Bronchial lymph node (tissue), 1 donor: ENCODE results near the genes RYR2, ZP4, BECN2 and SDCCAG8.

- PRO-cap: no peak
Observed at GRCh38 chr1:236843746-236844302, 48.7 kb downstream of the MTR start.

GRCh38 chr1:236890452-236891436 is 95.7 kb downstream of the MTR start:
- PRO-cap: no peak

GRCh38 chr1:236900584-236901505 is 103.4 kb downstream of the MT1HL1 start:
- PRO-cap: no peak

DNA sequence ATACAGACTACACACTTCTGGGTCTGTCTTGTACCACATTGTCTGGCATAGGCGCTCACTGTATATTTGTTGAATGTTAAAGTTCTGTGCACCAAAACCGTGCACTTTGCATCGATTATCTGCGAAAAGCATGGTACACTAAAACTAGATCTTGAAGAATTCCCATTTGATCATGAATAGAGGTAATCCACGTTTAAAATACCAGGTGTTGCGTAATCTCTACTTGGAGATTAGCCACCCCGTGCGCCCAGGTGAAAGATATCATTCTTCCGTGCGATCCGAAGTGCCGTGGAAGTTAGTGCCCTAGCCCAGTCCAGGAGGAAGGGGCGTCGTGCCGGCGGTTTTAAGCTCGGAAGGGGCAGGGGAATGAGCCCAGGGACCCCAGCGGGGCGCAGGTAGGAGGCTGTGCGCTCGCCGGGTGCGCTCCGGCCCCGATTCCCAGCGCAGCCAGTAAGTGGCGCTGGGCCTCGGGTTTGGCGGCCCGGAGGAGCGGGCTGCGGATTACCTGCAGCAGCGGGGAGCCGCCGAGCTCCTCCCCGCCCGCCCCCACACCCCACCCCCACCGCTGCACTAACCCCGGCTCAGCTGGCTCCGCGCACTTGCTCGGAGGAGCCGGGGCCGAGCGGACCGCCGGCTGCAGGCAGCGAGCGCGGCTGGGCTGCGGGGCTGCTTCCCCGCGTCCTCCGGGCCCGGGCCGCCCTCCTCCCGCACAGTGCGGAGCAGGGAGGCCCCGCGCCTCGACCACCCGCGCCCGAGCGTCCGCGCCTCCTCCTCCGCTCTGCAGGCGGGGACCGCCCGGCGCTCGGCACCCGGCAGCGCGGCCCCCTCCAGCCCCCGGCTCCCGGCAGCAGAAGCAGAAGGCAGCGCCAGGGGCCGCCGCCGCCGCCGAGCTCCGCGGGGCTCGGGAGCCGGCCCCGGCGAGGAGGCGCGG is at the start of gene RYR2:
TSS of gene RYR2 (plus strand) at position 598 of the 931 bp plus-strand sequence.
- PRO-cap: unidirectional peak, plus-strand start at position 598 of the sequence; unidirectional peak, minus-strand start at position 779 of the sequence

DNA sequence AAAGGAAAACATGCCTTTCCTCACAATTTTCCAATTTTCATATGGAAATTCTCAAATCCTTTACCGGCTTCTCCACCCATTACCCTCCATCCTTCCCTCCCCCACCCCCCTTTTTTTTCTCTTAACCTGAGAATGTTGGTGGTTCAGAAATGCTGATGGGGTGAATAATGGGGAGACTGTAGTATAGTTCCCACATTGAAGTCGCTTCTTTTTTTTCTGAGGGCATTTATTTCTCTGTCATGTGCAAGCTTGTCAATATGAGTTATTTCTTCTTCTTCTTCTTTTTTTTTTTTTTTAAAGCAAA is 2.6 kb downstream of the RYR2 start:
- PRO-cap: no peak

- PRO-cap: no peak
Observed at GRCh38 chr1:237890834-237891180, at the start of gene ZP4. Gene ZP4, minus strand, starts transcription at chr1:237890922.

DNA sequence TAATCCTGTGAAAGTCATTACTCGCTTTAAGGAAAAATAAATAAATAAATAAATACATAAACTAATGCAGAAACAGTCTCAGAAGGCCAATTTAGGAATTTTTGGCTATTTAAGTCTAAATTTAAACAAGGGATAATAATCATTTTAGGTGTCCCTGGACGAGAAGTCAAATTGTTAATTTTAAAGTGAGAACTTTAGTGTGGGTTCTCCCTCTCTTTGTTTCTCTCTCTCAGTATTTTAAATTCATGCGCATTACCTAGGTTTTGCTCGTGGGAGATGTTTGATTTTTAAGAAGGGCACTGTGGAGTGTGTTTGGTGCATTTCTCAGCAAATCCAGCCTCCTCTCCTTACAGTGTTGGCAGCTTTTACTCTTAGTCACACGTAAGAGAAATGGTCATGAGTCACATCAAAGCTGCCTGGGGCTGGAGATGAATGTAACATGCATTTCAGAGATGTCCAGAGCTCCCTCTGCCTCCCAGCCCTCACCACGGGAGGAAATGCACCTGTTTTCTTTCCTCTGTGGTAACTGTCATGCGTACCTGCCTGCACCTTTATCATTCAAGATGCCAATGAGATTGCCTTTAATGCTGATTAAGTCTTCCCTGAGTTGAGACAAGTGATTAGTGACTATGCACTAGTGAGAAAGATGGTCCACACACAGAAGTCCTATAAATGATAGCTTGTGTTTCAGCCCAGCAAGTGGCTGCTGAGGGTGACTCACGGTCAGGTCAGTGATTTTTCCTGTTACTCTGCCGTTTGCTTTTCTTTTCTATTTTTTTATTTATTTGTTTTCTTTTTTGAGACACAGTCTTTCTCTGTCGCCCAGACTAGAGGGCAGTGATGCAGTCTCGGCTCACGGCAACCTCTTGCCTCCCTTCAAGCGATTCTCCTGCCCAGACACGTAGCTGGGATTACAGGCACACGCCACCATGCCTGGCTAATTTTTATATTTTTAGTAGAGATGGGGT is 277.4 kb upstream of the FMN2 start:
- PRO-cap: no peak

DNA sequence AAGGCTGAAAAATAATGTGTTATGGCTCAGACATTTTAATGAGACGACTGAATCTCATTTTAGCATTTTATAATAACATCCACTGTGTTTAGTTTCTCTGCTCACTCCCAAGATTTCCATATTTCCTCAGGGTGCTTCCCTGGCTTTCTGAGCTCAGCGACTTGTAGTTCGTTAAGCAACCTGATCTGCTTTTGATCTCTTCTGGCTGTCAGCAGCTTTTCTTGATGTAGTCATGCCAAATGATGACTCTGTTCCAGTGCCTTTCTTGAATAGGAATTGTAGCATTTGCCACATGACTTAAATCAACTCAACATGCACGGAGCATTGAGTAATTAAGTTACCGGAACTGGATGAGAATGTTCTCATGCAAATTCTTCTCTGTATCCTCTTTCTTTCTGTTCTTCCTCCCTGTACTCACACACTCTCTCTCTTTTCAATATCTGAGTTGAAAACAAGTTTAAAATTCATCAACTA is 246.1 kb downstream of the FMN2 start:
- PRO-cap: no peak

GRCh38 chr1:240405762-240406127 is 206.2 kb downstream of the GREM2 start:
- PRO-cap: no peak

DNA sequence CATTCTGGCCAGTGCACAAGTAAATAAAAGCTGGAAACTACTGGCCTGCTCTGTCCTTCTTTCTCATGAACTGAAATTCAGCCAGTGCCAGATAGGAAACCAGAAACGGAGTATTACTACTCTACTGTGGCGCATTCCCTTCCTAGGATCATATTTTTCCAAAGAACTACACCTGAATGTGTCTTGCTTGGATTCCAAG is 15.1 kb downstream of the GREM2 start:
- PRO-cap: no peak

DNA sequence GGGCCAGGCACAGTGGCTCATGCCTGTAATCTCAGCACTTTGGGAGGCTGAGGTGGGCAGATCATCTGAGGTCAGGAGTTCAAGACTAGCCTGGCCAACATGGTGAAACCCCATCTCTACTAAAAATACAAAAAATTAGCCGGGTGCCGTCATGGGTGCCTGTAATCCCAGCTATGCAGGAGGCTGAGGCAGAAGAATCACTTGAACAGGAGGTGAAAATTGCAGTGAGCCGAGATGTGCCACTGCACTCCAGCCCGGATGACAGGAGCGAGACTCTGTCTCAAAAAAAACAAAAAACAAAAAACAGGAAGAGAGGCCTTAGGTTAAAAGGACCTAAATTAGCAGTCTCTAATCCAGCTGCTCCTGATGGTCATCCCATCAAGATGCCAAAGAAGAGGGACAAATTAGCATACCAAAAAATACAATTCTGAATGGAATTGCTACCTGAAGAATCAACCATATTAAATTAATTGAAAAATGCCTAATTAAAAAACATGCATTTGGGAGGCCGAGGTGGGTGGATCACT is 62.8 kb upstream of the GREM2 start:
- PRO-cap: unidirectional peak, plus-strand start at position 300 of the sequence

- PRO-cap: no peak
Observed at GRCh38 chr1:241088117-241088430, 268.9 kb downstream of the RGS7 start.

- PRO-cap: no peak
Observed at GRCh38 chr1:241503961-241504493, 15.5 kb downstream of the FH start.

GRCh38 chr1:241623368-241623831 is 16.8 kb downstream of the CHML start:
- PRO-cap: no peak

DNA sequence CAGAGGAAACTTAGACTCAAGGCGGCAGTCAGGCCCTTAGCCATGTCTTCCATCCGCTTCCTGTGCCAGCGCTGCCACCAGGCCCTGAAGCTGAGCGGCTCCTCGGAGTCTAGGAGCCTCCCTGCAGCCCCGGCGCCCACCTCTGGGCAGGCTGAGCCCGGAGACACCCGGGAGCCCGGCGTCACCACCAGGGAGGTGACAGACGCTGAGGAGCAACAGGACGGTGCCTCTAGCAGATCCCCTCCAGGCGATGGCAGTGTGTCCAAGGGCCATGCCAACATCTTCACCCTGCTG is at the start of gene BECN2:
TSS of gene BECN2 (plus strand) at position 43 of the 294 bp plus-strand sequence.
- PRO-cap: no peak

DNA sequence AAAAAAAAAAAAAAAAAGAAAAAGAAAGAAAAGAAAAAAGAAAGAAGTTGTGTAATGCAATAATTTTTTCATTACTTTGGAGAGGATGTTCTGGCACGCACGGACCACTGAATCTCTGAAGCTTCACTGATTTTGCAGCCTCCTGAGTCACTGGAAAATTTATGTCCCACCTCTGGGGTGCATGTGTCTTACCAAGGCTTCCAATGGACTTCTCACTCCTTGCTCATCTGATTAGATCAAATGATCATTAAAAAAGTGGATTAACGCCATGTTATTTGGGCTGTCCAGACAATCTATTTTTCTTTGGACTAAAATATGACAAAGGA is 9.9 kb upstream of the MAP1LC3C start:
- PRO-cap: unidirectional peak, minus-strand start at position 128 of the sequence

DNA sequence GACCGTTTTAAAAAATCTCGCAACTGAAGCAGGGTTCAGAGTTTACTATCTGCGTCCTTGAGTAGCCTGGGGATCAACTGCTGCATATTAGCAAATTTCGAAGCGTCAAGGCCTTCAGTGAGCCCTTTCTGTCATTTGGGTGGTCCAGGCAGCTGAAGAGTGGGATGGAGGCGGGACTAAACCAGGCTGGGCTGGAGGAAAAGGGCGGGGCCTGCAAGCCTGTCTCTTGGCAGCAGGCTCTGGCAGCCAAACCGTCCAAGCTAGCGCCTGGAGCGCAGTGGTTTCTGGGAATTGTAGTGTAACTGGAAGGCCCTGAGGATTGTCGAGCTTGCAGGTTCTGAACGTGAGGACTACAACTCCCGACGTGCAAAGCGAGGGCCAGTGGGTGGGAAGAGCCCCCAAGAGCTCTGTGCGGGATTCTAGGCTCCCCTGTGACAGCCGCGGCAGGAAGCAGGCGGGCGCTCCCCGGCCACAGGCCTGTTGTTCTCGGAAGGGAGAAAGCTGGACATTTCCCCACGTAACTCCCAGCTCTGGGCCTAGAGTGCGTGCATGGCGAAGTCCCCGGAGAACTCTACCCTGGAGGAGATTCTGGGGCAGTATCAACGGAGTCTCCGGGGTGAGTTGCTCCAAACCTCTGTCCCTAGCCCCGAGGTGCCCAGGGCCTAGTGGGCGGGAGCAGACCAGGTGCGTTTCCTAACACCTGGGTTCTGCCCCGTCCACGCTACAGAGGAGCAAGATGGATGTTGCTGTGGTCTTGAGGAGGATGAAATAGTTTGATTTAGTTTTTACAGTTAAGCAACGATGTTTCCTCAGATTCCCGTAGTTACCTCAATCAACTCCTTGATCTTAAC is at the start of gene SDCCAG8:
TSS of gene SDCCAG8 (plus strand) at position 417 of the 851 bp plus-strand sequence.
- PRO-cap: bidirectional peak, plus-strand start at position 432 of the sequence, minus-strand start at position 161 of the sequence

- PRO-cap: no peak
Observed at GRCh38 chr1:243454622-243454967, 198.8 kb downstream of the SDCCAG8 start.

GRCh38 chr1:243470368-243470870 is 214.6 kb downstream of the SDCCAG8 start:
- PRO-cap: no peak

- PRO-cap: unidirectional peak, minus-strand start at chr1:243496001
Observed at GRCh38 chr1:243495399-243496758, 240.0 kb downstream of the SDCCAG8 start.